Glomerular endothelial cell (primary cell): Measurements from ENCODE around the genes ABL1, NUP214, PLPP7 and PRRT1B.

DNA sequence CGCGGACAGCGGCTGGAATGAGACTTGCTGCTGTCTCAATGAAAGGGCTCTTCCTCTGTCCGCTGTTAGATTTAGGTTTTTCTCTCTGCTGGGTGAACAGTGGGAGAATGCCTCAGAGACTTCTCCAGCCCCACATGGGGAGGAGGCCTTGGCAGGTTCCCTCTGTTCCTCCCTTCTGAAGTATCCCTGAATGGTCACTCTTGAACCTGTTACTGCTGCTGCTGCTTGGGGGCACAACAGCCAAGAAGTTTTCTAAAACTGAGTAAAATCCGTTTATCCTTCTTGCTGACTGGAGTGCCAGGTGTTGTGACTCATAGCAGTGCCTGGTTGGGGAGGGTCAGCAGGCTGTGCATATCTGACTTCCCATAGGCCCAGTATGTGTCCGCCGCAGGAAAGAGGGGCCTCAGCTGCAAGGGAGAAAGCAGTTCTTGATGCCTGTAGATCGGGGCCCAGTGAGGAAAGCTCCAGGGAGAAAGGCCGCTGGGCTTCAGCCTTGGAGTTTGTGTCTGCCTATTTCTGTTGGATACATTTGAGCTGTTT is 38.7 kb upstream of the PRDM12 start:
- RAMPAGE, long total RNA, result no peak

DNA sequence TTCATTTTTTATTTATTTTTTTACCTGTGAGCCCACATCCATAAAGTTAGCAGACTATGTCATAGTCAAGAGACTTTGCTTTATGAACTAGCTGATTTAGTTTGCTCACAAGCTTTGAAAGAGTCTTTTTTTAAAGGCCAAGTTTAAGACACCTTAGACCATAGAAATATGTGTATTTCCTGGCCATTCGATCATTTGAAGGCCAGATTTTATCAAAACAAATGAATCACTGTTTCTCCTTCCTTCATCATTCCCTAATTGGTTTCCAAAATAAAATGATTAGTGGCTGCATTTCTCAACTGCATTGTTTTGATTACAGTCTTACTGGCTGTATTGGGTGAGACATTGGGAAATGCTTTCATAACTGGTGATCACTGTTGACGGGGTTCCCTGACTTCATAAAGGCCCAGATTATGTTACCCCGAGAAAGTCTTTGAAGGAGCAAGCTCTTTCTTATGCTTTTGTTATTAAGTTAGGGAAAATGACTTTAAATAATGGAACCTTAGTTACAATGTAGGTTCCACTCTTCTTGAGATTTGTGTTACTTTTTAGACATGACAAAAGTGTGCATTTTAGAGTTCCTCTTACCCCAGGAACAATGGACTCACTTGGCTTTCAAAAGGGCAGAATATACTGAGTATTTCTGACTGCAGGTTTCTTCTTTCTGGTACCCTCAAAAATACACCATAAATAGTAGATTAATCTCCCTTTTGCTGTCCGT is 40.6 kb upstream of the ABL1 start:
- RAMPAGE, long total RNA, result no peak

DNA sequence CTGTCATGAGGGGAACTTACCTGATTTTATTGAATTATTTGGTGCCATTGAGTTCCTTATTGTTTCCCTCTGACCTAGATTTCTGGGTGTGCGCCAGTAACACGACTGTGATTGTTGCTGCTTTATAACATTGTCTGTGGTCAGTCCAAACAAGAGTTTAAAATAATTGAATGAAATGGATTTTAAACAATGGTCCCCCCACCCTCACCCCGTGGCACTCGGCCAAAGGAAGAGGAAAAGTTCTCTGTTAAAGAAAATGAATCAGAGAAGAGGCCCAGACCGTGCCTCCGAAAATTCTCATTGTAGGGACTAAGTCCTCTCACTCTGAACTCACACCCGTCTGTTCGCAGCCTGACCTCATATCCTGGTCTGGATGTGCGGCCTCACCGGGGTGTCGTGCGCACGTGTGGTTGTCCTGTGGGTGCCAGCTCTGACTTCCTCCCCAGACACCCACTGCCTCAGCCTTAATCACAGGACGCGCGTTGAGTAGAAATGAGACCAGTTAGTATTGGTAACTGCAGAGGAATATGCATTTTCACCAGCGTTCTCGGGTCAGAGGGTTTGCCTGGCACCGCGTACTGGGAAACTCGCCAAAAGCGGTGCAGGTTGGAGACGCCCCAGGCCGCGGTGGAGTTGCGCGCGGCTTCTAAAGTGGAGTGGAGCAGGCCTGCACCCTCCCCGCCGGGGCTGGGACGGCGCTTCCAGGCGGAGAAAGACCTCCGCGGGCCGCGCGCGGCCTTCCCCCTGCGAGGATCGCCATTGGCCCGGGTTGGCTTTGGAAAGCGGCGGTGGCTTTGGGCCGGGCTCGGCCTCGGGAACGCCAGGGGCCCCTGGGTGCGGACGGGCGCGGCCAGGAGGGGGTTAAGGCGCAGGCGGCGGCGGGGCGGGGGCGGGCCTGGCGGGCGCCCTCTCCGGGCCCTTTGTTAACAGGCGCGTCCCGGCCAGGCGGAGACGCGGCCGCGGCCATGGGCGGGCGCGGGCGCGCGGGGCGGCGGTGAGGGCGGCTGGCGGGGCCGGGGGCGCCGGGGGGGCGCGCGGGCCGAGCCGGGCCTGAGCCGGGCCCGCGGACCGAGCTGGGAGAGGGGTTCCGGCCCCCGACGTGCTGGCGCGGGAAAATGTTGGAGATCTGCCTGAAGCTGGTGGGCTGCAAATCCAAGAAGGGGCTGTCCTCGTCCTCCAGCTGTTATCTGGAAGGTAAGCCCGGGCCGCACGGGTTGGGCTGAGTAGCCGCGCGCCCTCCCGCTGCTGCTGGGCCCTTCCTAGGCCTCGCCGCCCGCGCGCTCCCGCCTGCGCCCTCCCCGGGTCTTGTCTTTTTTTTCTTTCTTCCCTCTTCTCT is at the start of gene ABL1:
TSS of gene ABL1 (plus strand) at position 923 of the 1,336 bp plus-strand sequence.
- RAMPAGE, long total RNA, result no peak

DNA sequence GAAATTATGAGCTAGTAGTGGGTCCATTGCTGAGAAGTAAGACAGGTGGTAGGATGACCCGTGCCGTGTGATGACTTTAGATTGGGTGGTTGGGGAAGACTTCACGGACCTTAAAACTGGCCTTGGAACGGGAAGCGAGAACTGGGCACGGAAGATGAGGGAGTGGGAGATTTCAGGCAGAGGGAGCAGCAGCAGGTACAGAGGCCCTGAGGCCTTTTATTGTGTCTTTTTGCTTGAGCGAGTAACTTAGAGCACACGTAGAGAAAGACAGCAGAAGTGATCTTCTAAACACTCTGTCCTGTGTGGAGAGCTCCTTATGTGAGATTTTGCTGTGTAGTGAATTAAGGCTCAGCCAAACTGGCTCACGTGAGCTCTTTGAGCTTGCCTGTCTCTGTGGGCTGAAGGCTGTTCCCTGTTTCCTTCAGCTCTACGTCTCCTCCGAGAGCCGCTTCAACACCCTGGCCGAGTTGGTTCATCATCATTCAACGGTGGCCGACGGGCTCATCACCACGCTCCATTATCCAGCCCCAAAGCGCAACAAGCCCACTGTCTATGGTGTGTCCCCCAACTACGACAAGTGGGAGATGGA is 27.4 kb downstream of the ABL1 start:
- RAMPAGE, long total RNA, result no peak

DNA sequence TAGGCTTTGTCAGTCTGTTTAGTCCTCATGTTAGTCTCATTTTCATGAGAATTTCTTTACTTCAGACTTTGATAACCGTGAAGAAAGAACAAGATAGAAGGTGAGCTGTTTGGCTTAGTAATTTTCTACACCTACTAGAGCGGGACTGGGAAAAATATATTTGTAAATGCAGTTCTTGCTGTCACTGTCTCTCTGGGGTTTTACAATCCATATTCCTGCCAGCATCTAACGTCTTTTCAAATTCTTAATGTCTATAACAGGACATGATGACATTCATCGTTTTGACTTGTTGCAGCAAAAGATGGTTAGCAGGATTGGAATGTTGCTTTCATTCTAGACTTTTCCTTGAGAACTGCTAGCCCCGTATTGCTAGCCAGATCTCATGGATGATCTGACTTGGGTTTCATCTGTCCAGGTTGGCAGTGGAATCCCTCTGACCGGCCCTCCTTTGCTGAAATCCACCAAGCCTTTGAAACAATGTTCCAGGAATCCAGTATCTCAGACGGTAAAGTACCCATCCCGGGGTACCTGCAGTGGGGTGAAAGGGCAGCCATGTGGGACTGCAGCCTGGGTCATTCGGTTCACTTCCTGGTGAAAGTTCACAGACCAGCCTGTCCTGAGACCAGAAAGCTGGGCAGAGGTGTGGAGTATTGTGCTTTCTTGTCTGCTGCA is 16.8 kb downstream of the QRFP start:
- RAMPAGE, long total RNA, result no peak

- RAMPAGE, long total RNA, result no peak
Observed at GRCh38 chr9:130898916-130899413, 2.4 kb upstream of the QRFP start.

GRCh38 chr9:130933105-130933516 is 5.9 kb downstream of the FIBCD1 start:
- RAMPAGE, long total RNA, result no peak

DNA sequence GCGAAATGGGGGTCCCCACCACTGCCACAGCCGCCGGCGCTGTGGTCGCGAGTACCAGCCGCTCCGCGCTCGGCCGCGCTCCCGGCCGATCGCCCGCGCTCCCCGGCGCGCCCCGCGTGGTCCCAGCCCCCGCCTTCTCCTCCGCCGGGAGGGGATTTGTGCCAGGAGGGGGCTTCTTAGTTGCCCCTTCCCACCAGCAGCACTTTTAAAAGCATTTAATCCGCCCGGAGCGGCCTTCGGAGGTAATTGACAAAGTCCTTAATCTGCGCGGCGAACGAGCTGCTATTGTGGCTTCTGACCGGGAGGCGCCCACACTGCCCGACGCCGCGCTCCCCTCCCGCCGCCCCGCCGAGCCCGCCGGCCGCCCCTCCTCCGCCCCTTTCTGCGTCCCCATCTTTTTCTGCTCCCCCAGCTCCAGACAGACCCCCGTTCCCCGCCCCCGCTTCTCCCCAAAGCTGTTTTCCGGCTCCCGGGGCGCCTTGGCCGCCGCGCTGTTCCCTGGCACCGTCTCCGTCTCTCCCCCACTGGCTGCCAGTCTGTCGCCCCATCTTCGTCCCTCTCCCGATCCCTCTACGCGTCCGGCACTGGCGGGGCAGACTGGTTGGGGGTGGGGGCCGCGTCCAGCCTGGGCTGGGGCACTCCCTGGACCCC is 658 bp upstream of the FIBCD1 start:
- RAMPAGE, long total RNA, result no peak

DNA sequence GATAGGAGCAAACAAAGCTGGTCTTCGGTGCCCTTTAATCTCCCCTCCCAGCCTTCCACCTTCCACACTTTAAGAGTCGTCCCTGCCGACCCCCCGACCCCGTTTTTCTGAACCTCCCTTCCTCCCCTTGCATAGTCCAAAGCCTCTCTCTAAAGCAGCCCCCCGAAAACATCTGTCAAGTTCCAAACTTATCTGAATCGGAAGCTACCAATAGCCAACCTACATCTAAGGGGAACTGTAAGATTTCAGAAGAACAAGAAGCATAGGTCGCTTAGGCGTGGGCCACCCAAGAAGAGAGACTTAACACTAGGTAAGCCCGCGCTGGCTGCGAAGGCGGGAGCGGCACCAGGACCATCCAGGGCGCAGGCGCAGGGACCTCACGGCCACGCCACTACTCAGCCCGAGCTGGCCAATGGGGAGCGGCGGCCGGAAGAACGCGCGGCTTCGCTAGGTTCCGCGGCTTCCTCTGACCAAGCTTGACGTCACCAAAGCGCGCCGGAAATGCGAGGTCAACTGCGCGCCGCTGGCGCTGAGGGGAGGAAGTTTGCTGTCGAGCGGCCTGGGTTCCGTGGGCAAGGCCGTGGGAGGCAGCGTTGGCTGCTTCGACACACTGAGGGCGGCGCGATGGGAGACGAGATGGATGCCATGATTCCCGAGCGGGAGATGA is at the start of gene NUP214:
TSS of gene NUP214 (plus strand) at position 506 of the 667 bp plus-strand sequence.
- RAMPAGE, long total RNA, result no peak

GRCh38 chr9:131191647-131192543 is 66.5 kb downstream of the NUP214 start:
- RAMPAGE, long total RNA, result no peak

- RAMPAGE, long total RNA, result no peak
Observed at GRCh38 chr9:131252093-131252528, 24.2 kb downstream of the FAM78A start.

DNA sequence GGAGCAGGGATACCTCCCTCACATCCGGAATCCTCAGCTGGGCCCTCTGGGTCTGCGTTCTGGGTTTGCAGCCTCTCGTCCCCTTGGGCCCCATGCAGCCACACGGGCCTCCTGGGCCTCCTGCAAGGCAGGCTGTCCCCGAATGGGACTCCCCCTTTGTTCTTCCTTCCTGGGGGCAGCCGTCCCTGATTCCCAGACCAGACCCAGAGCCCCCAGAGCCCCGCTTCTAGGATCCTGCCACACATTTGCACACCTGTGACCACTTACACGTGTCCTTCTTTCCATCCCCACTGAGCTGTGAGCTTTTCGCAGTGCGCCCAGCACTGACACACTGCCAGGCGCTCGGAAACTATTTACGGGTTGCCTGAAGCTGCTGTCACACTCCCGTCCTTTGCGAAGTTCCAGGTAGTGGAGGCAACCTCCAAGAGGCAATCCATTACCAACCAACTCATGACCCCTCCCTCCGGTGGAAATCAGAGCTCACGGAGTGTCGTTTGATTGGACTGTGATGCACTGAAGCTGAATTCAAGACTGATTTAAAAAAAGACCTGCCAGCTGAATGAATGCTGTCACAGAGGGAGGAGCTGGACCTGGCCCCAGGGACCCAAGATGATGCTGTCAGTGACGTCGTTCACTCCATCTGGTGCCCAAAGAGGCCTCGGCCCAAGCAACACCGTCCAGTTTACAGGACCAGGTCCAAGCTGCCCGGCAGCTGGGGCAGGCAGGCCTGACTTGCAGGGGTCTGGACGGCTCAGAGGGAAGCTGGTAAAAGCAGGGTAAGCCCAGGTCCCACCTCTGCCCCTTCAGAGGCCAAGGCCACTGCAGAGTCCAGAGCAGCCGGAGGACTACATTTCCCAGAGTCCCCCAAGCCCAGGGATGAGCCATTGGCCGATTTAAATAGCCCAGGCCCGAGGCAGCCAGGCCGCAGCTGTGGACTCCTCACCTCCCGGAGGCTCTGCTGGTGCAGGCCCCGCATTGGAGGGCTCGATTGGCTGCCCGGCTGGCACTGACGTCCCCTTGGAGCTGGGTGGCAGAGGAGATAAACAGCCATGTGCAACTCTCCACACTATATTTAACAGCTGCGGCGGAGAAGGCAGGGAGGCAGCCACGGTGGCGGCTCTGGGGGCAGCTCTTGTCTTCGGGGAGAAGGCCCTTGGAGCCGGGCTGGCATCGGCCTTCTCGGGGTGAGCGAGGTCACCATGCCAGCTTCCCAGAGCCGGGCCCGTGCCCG is at the start of gene PLPP7:
TSS of gene PLPP7 (plus strand) at position 925 of the 1,231 bp plus-strand sequence.
- RAMPAGE, long total RNA, result start-site peak on the plus strand centred at position 913 of the sequence, 26 bp wide, 26 and 14 reads in 2 replicates

DNA sequence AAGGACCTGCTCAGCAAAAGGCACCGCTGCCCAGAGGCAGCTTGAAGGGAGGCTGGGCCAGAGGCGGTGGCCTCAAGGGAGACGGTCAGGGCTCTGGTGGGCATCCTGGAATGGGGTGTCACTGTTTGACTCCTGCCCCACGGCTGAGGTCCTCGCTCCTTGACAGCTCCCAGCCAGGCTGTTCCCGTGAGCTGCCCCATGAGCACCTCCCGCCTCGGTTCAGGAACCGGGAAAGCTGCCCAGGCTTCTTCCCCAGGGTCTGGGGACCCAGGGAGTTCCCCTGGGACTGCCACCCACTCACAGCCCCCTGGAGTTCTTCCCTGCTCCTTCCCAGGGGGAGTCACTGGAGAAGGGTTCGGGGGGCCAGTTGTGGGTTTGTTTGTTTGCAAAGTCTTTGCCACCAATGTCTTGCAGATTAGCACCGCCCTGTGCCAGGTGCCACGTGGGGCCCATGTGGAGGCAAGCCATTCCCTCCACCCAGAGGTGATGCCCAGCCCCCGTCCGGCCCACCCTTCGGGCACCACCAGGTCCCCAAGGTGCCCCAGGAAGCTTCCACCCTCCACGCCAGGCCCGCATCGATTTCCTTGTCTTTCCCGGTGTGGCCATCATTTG is 1.3 kb downstream of the PLPP7 start:
- RAMPAGE, long total RNA, result no peak

GRCh38 chr9:131334667-131335357 is 45.3 kb downstream of the PLPP7 start:
- RAMPAGE, long total RNA, result no peak

GRCh38 chr9:131395064-131395934 is 1.4 kb downstream of the PRRC2B start:
- RAMPAGE, long total RNA, result no peak

GRCh38 chr9:131402142-131402581 is 8.3 kb downstream of the PRRC2B start:
- RAMPAGE, long total RNA, result no peak

GRCh38 chr9:131420669-131421613 is 27.1 kb downstream of the PRRC2B start:
- RAMPAGE, long total RNA, result no peak

- RAMPAGE, long total RNA, result no peak
Observed at GRCh38 chr9:131459036-131459352, 43.7 kb upstream of the POMT1 start.

- RAMPAGE, long total RNA, result no peak
Observed at GRCh38 chr9:131545147-131545887, at the start of gene PRRT1B. Gene PRRT1B, plus strand, starts transcription at chr9:131545523.

- RAMPAGE, long total RNA, result no peak
Observed at GRCh38 chr9:131554259-131554604, 8.9 kb downstream of the PRRT1B start.